CMK (cell line): Measurements from ENCODE around the genes SPANXN3 and HSFX3.

- RRBS: no CpG with 5 or more reads among the region's 17 CpGs
These were observed 9.0 kb downstream of the ZIC3 start for GRCh38 chrX:137574933-137575390.

- RRBS: no CpG with 5 or more reads among the region's 11 CpGs
These were observed 65.4 kb downstream of the MCF2 start for GRCh38 chrX:139642414-139643137.

- RRBS: no CpG with 5 or more reads among the region's 20 CpGs
These were observed 218.5 kb upstream of the SPANXB1 start for GRCh38 chrX:140783651-140784557.

GRCh38 chrX:143517383-143517583, at the start of gene SPANXN3:
Gene SPANXN3 (minus strand): TSS chrX:143517475.
- RRBS: no CpG with 5 or more reads among the region's 1 CpG

GRCh38 chrX:145819520-145819901, 1.9 kb downstream of the SLITRK2 start:
- RRBS: no CpG with 5 or more reads among the region's 1 CpG

DNA sequence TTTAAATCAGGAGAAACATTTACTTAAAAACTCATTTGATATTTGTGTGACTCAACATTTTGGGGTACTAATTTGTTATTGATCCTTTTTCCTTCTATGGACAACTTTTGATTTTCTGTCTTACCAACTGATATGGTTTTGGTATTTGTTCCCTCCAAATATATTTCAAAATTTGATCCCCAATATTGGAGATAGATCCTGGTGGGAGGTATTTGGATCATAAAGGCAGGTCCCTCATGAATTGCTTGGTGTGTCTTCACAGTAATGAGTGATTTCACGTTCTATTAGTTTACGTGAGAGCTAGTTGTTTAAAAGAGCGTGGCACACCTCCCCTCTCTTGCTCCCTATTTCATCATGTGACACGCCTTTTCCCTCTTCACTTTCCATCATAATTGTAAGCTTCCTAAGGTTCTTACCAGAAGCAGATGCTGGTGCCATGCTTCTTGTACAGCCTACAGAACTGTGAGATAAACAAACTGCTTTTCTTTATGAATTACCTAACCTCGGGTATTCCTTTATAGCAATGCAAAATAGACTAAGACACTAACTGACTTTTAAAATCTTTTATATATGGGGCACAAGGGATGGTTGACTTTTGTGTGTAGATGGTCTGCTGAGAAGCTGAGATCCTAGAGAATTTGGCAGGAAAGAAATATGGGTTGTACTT, 34.0 kb upstream of the FMR1 start:
- RRBS: no CpG with 5 or more reads among the region's 5 CpGs

GRCh38 chrX:147885018-147885443, 26.7 kb upstream of the FMR1 start:
- RRBS: no CpG with 5 or more reads among the region's 2 CpGs

GRCh38 chrX:147911256-147911826, 378 bp upstream of the FMR1 start:
- RRBS: 48% methylated on average over 5 of the region's 37 CpGs

GRCh38 chrX:148129292-148129701, 148.2 kb downstream of the FMR1NB start:
- RRBS: no CpG with 5 or more reads among the region's 14 CpGs

DNA sequence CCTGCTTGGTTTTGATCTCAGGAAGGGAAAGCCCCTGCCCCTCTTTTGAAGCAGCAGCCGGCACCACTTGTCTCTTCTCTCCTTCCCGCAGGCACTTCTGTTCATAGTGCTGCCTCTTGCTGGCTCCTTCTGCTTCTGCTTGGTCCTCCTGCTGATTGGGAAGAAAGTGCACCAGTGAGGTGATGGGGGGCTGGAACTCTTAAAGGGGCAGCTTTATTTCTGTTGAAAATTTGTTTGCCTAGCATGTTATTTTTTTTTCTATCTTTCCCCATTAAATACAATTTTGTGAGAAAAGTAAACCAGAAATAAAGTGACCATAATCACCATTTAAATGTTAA, 2.2 kb upstream of the AFF2 start:
- RRBS: no CpG with 5 or more reads among the region's 2 CpGs

- RRBS: no CpG with 5 or more reads among the region's 7 CpGs
These were observed 11.1 kb downstream of the IDS start for GRCh38 chrX:149493969-149494461.

DNA sequence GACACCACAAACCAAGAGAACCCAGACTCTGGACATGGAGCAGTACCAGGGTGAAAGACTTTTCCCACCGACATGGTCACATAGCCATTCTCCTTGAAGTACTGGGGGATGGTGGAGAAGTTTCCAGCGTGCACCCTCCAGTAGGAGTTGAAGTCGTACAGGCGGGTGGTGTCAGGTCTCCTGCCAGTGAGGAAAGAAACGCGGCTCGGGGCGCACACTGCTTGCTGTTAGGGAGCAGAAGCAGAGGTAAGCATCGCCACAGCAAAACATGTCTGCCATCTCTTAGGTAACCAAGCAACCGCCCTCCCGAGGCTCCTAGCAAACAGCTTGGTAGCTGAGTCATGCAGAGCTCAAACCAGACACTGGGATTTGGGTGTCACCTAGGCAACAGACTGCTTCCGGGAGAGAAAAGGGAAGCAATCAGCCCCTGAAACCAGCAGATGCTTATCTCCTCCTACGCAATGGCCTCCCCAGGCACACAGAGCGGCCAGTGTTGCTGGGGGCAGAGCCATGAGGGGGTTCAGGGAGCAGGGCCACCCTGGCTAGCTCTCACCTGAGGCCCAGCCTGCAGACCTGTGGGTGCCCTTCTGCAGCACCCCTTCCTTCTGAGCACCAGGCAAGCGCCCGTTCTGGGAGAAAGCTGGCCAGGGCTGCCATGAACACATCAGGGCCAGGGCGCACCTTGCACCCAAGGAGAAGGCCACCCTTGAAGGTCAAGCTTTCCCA, 1.7 kb downstream of the IDS start:
- RRBS: no CpG with 5 or more reads among the region's 17 CpGs

DNA sequence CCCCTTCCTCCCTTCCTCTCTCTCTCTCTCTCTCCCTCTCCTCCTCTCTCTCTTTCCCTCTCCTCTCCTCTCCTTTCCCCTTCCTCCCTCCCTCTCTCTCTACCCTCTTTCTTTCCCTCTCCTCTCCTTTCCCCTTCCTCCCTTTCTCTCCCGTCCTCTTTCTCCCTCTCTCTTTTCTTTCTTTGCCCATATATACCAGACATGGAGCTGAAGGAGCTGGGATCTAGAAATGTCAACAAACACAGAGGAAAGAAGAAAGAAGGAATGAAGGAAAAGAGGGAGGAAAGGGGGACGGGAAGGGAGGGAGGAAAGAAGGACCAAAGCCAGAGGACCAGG, 12.2 kb upstream of the EOLA1 start:
- RRBS: no CpG with 5 or more reads among the region's 2 CpGs

GRCh38 chrX:149549795-149550245, at the start of gene HSFX3:
Gene HSFX3 (minus strand): TSS chrX:149549924.
- RRBS: no CpG with 5 or more reads among the region's 3 CpGs

GRCh38 chrX:150213145-150213848, 149.8 kb upstream of the MAMLD1 start:
- RRBS: no CpG with 5 or more reads among the region's 5 CpGs

GRCh38 chrX:150372174-150372772, 9.2 kb downstream of the MAMLD1 start:
- RRBS: no CpG with 5 or more reads among the region's 13 CpGs

- RRBS: 83% methylated on average over 1 of the region's 6 CpGs
These were observed 59.5 kb upstream of the MTM1 start for GRCh38 chrX:150508920-150509403.

- RRBS: no CpG with 5 or more reads among the region's 10 CpGs
These were observed 1.8 kb downstream of the MTMR1 start for GRCh38 chrX:150694608-150695720.

GRCh38 chrX:150872771-150873293, 25.6 kb downstream of the CD99L2 start:
- RRBS: no CpG with 5 or more reads among the region's 6 CpGs

- RRBS: no CpG with 5 or more reads among the region's 4 CpGs
These were observed 8.2 kb downstream of the VMA21 start for GRCh38 chrX:151405036-151405764.